Right lobe of liver (tissue), 4 donors: ENCODE data around the genes BTBD17 and GRIN2C.

- PRO-cap, 4 experiments: no peak in any of the 4 experiments
- RAMPAGE, long total RNA, 2 experiments: no peak in any of the 2 experiments
Observed at GRCh38 chr17:72992858-72993275, 99.6 kb downstream of the SLC39A11 start.

- PRO-cap, 4 experiments: no peak in any of the 4 experiments
- RAMPAGE, long total RNA, 2 experiments: no peak in any of the 2 experiments
Observed at GRCh38 chr17:73168575-73169325, 3.9 kb downstream of the SSTR2 start.

DNA sequence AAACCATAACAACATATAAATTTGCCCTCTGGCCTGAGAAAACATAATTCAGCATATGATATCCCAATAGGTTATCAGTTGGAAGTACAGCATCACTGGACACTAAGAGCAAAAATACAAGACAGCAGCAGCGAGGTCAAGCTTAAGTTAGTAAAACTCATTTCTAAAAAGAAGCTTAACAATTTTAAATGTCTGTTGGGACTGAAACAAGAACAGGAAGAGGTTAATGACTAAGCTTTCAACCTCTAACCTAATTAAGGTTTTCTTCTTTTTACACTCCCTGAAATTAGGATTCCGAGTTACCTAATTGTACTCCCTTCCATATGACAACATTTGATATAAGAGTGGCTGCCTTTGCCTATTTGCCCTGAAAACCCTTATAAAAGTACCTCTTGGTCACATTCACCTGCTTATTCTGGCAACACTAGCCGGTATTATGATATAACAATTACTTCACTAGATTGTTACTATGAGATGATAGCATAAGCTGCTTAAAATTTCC lies 4.8 kb downstream of the FAM104A start:
- PRO-cap, 4 experiments: no peak in any of the 4 experiments
- RAMPAGE, long total RNA, 2 experiments: no peak in any of the 2 experiments

DNA sequence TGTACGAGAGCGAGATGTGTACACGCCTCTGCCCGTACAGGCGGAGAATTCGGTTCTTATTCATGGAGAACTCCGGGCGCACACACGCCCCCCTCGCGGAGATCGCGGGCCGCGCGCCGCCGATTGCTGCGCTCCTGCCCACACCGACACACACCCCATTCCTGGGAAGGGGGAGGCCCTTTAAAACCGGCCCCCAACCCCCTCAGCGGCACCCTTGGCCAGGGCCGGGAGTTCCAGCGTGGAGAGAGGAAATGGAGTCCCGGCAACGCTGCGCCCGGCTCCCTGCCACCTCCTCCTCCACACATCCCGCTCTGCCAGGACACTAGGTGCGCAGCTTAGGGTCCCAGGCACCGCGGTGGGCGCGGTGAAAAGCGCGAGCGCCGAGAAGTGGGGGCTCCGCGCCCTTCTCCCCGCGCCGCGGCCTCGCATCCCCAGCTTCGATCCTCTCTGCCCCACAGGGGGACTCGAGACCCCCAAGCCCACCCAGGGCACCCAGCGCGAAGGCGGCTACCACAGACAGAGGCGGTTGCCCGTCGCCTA lies 379 bp downstream of the CDC42EP4 start:
- PRO-cap, 4 experiments: peak in 4 of 4 experiments; most common plus-strand start position 59 of the sequence (in 2); most common minus-strand start position 84 of the sequence (in 2)
- RAMPAGE, long total RNA, 2 experiments: no peak in any of the 2 experiments

DNA sequence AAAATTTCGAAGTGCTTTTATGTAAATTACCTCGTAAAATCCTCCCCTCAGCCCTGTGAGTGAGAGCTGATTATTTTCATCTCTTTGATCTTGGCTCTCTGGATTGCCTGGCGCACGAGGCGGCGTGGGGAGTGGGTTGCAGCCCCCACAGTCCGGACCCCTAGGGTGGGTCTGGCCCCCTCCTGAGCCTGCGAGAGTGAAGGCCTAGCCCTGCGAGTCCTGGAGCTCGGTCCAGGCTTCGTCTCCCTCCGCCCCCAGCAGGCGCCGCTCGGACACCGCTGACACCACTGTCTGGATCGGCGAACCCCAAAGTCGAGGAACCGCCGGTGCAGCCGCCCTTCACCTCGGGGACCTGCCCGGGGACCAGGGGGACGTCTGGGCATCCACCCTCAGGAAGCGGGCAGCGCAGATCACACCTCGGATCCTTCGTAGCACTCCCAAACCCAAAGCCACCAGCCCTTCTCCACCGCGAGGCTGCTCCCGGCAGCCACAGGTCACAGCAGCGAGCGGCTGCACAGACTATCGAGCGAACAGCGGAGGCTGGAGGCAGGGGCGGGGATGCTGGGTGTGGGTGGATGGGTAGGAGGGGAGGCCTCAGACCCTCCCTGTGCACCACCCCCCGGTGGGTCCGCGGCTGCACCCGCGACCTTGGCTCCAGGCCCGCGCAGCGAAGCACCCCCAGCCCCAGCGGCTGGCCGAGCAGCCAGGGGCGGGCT lies 1.3 kb downstream of the SDK2 start:
- PRO-cap, 4 experiments: no peak in any of the 4 experiments
- RAMPAGE, long total RNA, 2 experiments: no peak in any of the 2 experiments

- PRO-cap, 4 experiments: no peak in any of the 4 experiments
- RAMPAGE, long total RNA, 2 experiments: no peak in any of the 2 experiments
Observed at GRCh38 chr17:73719518-73720635, 75.6 kb upstream of the SDK2 start.

GRCh38 chr17:73827654-73828391 lies 183.6 kb upstream of the SDK2 start:
- PRO-cap, 4 experiments: no peak in any of the 4 experiments
- RAMPAGE, long total RNA, 2 experiments: no peak in any of the 2 experiments

DNA sequence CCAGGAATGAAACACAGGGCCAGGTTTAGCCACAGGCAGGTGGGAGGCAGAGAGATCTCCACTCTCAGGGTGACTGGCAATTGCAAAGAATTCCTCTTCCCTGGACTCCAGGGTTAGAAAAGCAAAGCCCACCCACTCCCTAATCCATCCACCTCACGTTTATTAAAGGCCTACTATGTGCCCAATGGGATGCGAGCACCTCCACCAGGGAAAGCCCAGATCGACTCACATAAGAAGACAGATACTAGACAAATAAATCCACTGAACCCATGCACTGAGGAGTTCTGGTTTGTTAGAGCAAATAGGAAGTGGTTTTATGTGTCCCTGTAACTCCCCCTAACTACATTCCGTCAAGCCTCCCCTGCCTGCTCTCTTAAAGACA lies 218.6 kb upstream of the RPL38 start:
- PRO-cap, 4 experiments: peak in 1 of 4 experiments; most common minus-strand start position 291 of the sequence (in 1)
- RAMPAGE, long total RNA, 2 experiments: no peak in any of the 2 experiments

DNA sequence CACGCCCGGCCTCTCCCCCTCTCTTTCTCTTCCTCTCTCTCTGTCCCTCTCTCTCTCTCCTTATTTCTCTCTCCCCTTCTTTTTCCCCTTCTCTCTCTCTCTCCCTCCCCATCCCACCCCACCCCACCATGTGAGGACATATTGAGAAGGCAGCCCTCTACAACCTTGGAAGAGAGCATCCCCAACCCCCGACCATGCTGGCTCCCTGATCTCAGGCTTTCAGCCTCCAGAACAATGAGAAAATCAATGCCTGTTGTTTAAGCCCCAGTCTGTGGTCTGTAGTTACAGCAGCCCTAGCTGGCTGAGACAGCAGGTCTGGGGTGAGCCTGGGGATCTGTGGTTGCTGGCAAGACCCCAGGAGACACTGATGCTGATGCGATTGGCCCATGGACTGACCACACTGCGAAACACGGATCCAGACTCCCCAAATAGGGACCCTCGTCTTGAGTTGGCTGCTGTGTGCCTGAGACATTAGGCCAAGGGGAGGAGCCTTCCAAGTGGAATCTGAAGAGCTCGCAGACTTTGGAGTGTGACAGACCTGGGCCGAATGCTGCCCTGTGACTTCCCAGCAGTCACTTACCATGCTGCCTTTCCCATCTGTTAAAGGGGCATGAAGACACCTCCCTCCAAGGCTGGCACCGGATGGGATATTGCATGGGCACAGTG lies 148.0 kb upstream of the RPL38 start:
- PRO-cap, 4 experiments: no peak in any of the 4 experiments
- RAMPAGE, long total RNA, 2 experiments: no peak in any of the 2 experiments

GRCh38 chr17:74124968-74125574 lies 78.4 kb upstream of the RPL38 start:
- PRO-cap, 4 experiments: no peak in any of the 4 experiments
- RAMPAGE, long total RNA, 2 experiments: no peak in any of the 2 experiments

GRCh38 chr17:74361223-74362391 lies at the start of gene BTBD17:
TSS of gene BTBD17 (minus strand) at chr17:74361868.
- PRO-cap, 4 experiments: no peak in any of the 4 experiments
- RAMPAGE, long total RNA, 2 experiments: no peak in any of the 2 experiments

GRCh38 chr17:74415909-74416375 lies 15.9 kb upstream of the GPRC5C start:
- PRO-cap, 4 experiments: no peak in any of the 4 experiments
- RAMPAGE, long total RNA, 2 experiments: no peak in any of the 2 experiments

GRCh38 chr17:74424600-74425166 lies 7.2 kb upstream of the GPRC5C start:
- PRO-cap, 4 experiments: no peak in any of the 4 experiments
- RAMPAGE, long total RNA, 2 experiments: no peak in any of the 2 experiments

- PRO-cap, 4 experiments: no peak in any of the 4 experiments
- RAMPAGE, long total RNA, 2 experiments: no peak in any of the 2 experiments
Observed at GRCh38 chr17:74677470-74677929, 35.2 kb downstream of the CD300LF start.

DNA sequence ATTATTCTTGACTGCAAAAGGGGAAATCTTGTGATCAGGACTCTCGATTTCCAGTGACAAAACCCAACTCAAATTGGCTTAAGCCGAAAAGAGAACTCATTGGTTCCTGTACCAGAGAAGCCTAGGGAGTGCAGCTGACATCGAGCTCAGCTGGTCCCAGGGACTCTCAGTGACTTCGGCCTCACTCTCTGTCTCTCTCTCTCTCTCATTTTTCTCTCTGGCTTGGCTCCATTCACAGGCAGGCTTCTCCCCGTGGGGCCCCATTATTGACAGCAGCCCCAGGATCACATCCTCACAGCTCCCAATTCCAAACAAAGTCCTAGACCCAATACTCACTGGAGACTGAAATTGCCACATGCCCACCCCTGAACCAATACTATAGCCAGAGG lies 30.6 kb downstream of the CD300LF start:
- PRO-cap, 4 experiments: peak in 2 of 4 experiments; most common plus-strand start position 143 of the sequence (in 2)
- RAMPAGE, long total RNA, 2 experiments: no peak in any of the 2 experiments

DNA sequence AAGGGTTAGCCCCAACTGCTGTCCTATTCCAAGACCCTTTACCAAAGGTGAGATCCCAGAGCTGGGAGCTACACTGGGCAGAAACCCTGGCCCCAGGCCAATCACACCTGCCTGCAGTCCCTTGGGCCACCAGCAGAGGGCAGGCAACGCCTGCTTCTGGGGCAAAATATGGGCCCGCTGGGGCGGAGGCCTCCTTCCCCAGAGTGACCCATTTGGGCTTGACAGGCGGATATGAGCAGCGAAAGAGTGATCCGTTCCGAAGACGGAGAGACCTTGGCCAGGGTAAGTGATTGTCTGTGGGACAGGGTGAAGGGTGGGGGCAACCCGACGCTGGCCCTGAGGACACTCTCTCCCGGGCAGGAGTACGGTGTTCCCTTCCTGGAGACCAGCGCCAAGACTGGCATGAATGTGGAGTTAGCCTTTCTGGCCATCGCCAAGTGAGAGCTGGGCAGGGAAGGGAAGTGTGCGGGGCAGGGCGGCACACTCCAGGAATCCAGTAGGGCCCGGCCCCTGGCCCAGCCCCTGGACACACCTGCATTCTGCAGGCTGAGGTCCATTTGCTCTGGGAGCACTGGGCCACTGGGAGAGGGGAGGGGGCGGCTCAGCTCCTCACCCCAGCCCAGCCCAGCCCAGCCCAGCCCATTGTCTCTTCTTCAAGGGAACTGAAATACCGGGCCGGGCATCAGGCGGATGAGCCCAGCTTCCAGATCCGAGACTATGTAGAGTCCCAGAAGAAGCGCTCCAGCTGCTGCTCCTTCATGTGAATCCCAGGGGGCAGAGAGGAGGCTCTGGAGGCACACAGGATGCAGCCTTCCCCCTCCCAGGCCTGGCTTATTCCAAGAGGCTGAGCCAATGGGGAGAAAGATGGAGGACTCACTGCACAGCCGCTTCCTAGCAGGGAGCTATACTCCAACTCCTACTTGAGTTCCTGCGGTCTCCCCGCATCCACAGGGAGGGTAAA lies 3.5 kb upstream of the NHERF1 start:
- PRO-cap, 4 experiments: no peak in any of the 4 experiments
- RAMPAGE, long total RNA, 2 experiments: no peak in any of the 2 experiments

DNA sequence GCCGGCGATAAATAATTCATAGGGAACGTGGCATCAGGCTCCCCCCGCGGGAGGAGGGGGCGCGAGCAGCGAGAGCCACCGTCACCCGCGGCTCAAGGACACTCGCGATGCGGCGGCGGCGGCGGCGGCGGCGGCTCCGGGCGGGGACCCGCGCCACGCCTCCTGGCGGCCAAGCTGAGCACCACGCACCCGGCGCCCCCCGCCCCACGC lies at the start of gene GRIN2C:
GRIN2C (minus strand) TSS at position 111 of the 210 bp plus-strand sequence.
- PRO-cap, 4 experiments: no peak in any of the 4 experiments
- RAMPAGE, long total RNA, 2 experiments: no peak in any of the 2 experiments

DNA sequence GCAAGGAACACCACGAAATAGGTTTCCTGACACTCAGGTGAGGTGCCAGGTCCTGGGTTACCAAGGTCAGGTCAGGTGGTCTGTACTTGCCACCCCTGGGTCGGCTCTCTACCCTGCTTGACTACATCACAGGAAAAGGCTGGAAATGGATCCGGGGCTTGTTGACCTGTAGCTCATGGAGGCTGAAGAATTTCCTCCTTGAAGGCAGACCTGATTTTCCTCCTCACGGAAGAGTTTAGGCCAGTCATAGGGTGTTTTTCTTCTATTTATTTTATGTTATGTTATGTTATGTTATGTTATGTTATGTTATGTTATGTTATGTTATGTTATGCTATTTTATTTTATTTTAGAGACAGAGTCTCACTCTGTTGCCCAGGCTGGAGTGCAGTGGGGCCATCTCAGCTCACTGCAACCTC lies 4.7 kb upstream of the CDR2L start:
- PRO-cap, 4 experiments: no peak in any of the 4 experiments
- RAMPAGE, long total RNA, 2 experiments: no peak in any of the 2 experiments

DNA sequence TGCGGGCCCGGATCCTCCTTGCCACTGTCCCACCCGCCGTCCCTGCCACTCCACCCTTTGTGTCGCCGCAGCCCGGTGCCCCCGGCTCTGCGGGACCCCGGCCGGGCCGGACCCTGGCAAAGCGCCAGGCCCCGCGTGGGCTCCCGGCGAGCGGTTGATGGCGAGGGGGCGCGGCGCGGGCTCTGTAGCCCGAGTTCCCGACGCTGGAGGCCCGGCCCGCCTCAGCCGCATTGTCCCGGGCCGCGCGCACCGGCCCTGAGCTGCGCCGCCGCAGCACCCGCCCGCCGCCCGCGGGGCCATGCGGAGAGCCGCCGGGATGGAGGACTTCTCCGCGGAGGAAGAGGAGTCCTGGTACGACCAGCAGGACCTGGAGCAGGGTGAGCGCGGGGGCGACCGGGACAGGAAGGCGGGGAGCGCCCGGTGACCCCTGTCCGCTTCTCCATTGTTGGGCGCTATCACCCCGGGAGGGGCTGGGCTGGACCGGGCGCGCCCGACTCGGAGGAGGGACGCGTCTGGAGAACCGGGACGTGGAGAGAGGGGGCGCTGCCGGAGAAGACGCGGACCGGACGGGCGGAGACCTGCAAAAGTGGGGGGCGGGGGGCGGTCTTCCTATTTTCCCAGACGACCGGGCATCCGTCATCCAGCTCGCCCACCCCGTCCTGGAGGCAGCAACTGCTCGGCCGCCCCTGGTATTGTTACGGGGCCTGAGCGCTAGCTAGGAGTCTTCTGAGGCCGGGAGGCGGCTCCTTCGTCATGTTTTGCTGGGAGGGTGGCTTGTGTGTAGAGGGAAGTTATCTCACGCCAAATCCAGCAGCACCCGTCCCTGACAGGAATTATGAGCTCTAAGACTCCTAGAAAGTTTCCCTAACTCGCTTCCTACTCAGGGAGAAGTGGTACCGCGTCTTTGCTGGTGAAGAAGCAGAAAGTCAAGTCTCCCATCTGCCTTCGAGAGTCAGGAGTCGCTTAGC lies 598 bp downstream of the CDR2L start:
- PRO-cap, 4 experiments: peak in 4 of 4 experiments; most common plus-strand start position 553 of the sequence (in 2); most common minus-strand start position 514 of the sequence (in 4)
- RAMPAGE, long total RNA, 2 experiments: no peak in any of the 2 experiments

GRCh38 chr17:75013666-75013984 lies 1.2 kb downstream of the MRPL58 start:
- PRO-cap, 4 experiments: no peak in any of the 4 experiments
- RAMPAGE, long total RNA, 2 experiments: no peak in any of the 2 experiments